ENCODE data around the gene COQ8A.

DNA sequence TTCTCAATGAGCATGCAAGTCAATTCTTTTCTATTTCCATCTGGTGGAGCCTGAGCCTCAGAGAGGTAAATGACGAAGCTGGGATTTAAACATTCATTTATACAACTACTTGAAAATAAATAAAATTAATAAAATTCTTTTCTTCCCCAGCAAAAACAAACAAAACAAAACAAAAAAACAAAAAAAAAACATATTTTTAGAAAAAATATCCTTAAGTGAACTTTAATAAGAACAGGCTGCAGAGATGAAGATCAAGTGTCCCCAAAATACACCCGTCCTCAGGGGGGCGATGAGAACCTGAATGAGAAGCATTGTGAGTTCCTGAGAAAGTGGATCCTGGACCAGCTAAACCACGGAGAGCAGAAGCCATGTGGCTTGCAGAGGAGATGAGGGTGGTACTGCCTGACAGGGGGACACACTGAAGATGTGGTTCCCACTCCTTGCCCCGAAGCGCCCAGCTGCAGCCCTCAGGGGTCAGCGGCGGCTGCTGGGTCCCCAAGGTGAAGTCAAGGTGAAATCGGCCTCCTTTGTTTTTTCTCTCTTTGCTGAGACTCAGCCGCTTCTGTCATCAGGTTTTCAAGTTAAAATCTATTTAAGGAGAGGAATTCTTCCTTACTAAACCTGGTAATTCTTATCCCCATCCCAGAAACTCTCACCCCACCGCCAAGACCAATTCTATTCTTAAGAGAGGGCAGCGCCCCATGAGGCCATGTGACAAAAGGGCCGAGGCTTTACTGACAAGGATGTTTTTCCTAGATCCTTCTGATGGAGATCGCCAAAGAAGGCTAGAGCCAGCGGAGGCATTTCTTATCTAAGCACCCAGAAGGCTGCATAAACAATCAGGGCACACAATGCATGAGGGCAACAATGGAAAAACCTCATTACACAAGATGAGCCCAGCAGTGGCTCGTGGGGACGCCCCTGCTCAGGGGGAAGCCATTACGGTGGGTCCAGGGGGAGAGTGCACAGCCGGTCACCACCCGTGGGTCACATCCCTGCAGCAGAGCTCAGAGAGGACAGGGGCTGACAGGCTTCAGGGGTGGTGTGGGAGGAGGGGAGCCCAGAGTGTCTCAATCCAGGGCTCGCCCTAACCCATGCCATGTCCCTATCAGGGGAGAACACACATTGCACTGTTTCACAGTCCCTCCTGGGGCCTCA, 89.0 kb downstream of the ITPKB start:
- RRBS, result no CpG with 5 or more reads among the region's 21 CpGs

DNA sequence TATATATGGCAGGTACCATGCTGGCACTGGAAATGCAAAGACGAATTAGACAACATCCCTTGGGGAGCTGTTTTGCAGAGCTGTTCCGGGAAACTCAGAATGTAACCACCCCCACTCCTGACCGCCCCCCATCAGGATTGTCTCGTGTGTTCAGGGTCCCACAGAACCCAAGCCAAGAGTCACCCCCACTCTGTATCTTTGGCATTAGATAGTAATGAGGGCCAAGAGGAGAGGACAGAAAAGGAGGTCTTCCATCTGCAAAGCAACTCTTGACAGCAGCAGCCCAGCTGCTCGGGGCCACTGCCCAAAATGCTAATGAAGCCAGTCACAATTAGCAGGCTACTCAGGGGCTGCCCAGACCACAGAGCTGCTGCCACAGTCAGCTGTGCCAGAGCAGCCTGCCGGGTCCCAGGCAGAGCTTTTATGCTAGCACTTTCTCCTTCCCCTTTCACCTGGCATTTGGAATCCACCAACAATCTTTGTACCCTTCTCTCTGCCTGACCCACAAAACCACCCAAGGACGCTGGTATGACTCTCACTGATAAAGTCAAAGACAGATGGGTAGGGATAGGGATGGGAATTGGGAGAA, 50.7 kb downstream of the ITPKB start:
- RRBS, result no CpG with 5 or more reads among the region's 7 CpGs

DNA sequence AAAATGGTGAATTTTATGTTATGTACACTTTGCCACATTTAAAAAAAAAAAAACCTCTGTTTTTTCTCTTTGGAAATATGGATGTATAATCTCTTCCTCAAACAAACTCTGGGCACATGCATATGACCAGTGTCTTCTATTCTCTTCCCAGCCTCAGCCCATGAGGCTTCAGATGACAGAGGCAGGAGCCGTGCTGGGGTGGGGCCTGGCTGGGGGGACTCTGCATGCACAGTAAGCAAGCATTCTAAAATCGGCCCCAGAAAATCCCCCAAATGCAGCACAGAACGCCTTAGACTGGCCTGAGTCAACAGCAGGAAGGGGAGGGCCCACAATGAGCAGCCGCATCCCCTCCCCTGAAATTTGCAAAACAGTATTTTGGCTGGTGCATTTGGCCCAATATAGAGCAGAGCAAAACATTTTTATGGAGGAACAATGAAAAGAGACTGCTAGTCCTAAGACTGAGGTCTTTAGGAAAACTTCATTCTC, 47.8 kb downstream of the ITPKB start:
- RRBS, result no CpG with 5 or more reads among the region's 4 CpGs

DNA sequence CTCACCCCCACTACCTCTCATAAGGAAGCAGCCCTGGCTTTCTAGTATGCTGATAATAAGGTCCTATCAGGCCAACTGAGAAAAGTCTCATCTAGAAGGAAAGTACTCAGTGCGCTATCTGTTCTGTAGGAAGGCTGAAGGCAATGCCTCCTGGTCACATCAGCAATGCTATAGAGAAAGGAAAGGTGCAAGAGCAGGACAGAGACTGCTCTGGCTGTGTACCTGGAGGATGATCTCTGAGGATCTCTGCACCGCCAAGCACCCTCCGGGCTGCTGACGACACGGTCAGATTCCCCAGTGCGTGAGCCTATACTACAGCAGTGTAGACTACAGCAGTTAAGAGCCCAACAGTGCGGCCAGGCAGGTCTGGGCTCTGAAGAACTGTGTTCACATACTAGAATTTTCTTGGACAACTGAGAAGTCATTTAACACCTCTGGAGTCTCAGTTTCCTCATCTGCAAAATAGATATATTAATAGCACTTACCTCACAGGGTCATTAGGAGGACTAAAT, 40.0 kb downstream of the ITPKB start:
- RRBS, result no CpG with 5 or more reads among the region's 7 CpGs

GRCh38 chr1:226702297-226703163, 36.6 kb downstream of the ITPKB start:
- RRBS, result no CpG with 5 or more reads among the region's 14 CpGs

- RRBS, result no CpG with 5 or more reads among the region's 5 CpGs
Measured at GRCh38 chr1:226739600-226740505, 771 bp upstream of the ITPKB start.

GRCh38 chr1:226940108-226940477, at the start of gene COQ8A:
Gene COQ8A (plus strand): TSS chr1:226940294.
- RRBS, result under 1% methylated on average over 25 of the region's 46 CpGs

DNA sequence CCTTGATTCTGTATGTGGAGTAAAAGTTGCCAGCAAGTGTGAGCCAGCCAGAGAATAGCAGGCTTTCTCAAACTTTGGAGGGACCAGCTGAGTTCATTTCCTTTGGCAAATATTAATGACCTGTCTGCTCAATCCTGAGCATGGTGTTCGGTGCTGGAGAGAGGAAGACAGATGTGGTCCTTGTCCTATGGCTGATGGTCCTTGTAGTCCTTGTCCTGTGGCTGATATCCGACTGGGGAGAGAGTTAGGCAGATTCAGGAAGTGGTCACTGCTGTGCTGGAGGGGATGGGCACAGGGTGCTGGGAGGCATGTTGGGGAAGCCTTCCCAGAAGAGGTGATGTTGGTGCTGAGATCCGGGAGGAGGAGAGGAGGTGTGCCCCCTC, 14.5 kb downstream of the COQ8A start:
- RRBS, result no CpG with 5 or more reads among the region's 3 CpGs

DNA sequence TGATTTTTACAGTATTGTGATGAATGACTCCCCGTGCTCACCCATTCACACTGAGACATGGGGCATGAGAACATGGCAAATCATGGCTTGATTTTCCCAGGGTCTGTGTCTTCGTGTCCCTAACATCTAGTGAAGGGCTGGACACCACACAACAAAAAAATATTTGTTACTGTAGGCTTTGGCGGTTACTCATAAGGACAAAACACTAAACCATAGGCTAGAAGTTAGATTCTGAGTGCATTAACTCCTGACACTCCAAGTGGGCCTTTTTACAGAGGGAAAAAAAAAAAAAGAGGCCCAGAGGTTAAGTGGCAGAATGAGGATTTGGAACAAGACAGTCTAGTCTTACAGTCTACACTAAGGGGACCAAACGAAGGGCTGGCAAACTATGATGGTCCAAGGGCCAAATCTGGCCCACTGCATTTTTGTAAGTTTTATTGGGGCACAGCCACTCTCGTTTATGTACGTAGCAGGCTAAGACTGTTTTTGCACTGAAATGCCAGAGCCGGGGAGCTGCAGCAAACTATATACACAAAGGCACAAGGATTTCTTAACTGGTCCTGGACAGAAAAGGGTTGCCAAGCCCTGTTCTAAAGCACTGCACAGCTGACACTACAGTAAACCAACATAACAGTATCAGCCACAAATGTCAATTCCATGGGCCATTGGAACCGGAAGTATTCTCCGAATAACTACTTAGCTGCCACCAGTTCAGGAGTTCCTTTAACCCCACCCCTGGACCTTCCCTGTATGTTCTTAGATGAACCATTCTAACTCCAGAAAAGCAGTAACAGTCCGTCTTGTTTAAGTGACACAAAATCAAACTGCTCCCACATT, 48.8 kb downstream of the COQ8A start:
- RRBS, result 100% methylated on average over 1 of the region's 10 CpGs

GRCh38 chr1:227167646-227168132, 150.6 kb downstream of the CDC42BPA start:
- RRBS, result no CpG with 5 or more reads among the region's 2 CpGs

DNA sequence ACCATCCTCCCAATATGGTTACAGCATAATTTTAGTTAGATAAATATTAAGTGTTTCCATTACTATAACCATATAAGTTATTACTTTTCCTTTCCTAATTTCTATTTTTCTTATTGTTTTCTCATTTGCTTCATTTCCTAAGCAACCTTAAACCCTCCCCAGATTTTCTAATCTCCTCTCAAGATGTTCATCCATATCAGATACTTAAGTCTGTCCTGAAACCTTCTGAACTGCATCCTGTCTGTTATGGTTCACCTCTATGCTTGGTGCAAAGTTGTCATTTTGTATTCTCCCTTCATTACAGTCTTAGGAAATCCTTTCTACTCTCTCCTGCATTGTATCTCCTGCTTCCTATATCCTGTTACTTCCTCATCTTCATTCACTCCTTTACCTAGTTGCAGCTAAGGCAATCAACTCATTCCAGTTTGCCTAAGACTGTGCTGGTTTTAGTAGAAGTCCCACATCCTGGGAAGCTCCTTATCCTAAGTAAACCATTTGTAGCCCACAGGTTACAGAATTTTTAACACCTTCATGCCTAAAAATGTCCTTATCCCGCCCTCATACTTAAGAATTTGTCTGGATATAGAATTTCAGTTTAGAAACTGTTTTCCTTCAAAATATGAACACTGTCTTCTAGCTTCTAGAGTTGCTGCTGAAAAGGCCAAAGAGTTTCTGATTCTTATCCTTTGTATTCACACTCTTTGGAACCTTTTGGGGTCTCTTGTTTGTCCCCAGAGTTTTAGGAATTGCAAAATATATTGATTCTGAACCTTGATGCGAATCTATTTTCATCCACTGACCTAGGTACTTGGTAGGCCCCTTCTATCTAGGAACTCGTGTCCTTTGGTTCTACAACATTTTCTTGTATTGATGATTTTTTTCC, 16.2 kb downstream of the CDC42BPA start:
- RRBS, result no CpG with 5 or more reads among the region's 3 CpGs

DNA sequence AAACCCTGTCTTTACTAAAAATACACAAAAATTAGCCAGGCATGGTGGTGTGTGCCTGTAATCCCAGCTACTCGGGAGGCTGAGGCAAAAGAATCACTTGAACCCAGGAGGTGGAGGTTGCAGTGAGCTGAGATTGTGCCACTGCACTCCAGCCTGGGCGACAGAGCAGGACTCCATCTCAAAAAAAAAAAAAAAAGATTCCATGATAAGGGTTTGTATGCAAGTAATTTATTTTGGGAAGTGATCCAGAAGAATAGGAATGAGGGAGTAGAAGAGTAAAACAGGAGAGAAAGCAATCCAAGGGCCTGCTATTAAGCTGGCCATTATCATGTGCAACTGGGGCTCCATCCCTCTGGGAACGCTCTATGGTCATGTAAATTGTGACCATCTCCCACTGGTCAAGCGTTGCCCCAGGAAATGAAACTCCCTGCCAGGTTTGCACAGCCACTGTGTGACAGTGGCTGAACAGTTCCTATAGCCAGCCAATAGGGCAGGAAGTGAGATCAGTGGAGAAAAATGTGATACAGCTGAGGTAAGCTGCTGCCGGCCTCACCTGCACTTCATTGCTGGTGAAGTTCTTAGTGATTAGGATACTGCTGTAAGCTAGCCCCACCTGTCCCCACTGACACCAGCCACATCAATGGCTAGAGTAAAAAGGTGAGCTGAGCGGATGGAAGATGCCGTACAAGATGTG, 38.1 kb upstream of the CDC42BPA start:
- RRBS, result no CpG with 5 or more reads among the region's 7 CpGs

- RRBS, result no CpG with 5 or more reads among the region's 10 CpGs
Measured at GRCh38 chr1:227357020-227357997, 39.0 kb upstream of the CDC42BPA start.

GRCh38 chr1:227447376-227448194, 115.8 kb upstream of the ZNF678 start:
- RRBS, result 39% methylated on average over 15 of the region's 41 CpGs

DNA sequence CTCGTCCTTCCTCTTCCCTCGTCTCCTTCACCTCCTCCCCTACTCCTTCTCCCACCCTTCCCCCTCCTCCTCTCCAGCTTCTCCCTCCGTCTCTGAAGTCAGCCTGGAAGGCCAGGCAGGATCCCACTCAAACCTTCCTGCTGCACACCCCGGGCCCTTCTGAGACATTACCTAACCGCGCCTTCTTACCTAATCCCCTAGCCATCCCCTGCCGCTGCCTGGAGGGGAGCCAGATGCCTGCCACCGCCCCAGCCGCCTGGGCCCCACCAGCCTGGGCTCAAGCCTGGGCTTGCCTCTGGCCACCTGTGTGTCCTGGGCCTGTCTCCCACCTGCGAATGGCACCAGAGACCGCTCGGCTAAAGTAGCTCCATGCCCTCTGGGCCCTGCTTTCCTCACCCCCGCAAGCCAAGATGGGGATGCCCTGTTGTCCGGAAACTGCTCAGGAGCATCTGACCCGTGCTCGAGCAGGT, 32.0 kb downstream of the WNT9A start:
- RRBS, result no CpG with 5 or more reads among the region's 16 CpGs

DNA sequence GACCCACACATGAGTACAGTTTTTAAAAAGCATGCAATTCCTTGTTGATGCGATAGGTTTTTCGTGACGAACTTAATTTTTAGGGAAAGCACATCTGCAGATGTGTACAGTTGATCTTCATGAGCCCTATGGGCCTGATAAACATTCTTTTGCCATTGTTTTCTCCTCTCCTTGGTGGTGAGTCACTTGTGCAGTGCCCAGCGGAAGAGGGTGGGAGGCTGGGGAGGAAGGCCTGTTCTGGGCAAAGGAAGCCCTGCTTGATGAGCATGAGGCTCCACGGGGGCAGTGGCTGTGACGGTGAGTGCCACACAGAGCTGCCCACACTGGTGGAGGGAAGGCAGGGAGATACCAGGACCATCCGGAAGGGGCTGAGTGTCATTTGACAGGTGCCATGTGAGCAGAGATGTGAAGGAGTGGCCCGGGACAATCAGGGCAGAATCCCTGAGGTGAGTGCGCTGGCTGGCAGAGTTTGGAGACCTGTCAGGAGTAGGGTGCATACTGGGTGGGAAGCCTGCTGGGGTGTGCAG, 5.4 kb downstream of the ARF1 start:
- RRBS, result 33% methylated on average over 2 of the region's 9 CpGs

DNA sequence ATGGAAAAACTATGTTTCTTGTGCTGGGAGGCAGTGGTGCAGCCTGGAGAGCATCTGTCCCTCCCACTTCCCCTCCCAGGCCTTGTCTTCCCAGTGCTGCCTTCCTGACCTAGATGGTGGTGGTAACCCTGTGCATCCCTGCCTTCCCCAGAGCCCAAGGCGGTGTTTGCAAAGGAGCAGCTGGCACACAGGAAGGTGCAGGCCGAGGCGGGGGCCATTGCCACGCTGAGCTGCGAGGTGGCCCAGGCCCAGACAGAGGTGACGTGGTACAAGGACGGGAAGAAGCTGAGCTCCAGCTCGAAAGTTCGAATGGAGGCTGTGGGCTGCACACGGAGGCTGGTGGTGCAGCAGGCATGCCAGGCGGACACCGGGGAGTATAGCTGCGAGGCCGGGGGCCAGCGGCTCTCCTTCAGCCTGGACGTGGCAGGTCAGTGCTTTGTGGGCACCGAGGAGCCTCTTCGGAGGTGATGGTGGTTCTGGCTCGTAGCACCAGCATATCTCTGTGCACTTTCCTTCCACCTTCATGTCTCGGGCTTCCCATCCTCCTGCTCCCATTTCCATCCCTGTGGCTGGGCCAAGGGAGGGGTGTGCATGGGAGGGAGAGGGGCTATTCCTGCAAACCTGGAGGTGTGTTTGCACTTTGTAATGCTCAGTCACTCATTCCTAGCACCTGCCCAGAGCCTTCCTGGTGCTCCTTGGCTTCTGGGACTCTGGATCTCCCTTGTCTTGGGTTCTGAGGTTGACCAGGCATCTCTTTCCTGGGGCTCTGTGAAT, 42.2 kb downstream of the OBSCN start:
- RRBS, result no CpG with 5 or more reads among the region's 20 CpGs

DNA sequence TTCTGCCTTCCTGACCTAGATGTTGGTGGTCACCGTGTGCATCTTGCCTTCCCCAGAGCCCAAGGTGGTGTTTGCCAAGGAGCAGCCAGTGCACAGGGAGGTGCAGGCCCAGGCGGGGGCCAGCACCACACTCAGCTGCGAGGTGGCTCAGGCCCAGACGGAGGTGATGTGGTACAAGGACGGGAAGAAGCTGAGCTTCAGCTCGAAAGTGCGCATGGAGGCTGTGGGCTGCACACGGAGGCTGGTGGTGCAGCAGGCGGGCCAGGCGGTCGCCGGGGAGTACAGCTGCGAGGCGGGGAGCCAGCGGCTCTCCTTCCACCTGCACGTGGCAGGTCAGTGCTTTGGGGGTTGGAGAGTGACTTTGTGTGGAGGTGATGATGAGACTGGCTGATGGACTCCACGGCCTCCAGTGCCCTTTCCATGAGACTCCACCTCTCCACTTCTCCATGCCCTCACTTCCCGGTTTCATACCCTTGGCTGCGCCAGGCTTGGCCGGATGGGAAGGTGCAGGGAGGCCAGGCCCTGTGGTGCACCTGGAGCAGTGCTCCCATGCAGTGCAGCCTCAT, 48.8 kb downstream of the OBSCN start:
- RRBS, result no CpG with 5 or more reads among the region's 20 CpGs

DNA sequence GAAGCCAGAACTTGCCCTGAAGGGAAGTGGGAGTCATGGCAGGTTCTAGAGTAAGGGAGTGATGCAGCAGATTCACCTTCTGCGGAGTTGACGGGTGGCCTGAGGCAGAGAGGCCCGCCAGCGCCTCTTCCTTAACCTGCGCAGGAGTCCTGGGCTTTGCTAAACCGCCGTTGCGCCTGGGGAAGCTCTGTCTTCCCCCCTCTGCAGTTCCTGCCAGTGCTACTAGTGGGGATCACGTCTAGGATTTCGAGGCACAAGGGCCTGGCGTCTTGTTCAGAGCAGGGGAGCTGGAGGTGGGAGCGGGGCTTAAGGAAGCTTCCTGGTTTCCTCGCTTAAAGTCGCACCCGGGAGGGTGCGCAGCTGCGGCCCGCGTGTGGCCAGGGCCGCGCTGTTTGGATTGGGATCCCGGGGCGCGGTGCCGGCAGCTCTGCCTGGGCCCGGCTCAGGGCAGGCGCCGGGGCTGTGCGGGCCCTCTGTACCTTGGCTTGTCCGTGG, 67.4 kb downstream of the OBSCN start:
- RRBS, result 1% methylated on average over 8 of the region's 30 CpGs

DNA sequence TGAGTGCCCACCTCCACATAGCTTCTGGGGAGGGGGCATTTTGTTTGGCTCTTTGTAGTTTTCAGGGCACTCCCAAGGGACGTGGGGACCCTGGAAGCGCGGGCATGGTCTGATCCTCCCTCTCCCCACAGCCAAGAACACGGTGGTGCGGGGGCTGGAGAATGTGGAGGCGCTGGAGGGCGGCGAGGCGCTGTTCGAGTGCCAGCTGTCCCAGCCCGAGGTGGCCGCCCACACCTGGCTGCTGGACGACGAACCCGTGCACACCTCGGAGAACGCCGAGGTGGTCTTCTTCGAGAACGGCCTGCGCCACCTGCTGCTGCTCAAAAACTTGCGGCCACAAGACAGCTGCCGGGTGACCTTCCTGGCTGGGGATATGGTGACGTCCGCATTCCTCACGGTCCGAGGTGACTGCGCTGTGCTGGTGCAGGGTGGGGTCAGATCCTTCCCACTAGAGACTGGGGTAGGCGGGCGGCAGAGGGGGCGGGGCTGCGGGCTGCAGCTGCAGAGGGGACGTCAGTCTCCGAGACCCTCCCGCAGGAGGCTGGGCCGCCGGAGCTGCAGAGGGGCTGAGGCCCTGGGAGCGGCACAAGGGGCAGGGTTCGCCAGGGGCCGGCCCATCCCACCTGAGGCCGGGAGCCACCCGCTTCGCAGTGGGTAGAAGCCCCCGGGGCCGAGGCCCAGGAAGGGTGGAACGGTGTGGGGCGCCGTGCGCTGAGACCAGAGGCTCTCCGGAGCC, 90.8 kb downstream of the TRIM11 start:
- RRBS, result 88% methylated on average over 11 of the region's 50 CpGs

Measured in zone of skin (tissue), 1 donor.